Foreskin keratinocyte (primary cell): ENCODE results near the genes TMA7B and SLC25A17.

DNA sequence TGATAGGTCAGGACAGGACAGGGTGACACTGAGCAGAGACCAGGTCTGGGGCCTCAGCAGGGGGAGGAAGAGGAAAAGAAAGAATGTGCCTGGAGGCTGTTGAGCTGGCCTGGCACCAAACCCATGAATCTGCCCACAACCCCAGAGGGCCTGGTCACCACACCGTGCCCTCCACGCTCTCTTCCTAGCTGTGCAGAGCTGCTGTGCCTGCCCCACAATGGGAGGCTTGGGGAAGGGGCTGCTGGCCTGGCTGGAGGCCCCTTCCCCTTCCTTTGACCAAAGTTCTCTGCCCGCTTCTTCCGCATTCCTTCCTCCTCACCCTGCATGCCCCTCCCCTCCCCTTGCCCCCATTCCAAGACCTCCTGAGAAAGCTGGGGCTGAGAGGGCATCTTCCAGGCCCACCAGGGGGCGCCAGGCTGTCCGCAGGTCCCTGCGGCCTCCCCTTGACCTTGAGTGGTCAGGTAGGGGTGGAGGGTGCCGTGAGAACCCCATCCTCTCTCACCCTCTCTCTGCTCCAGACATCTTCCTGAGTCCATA, 11.0 kb upstream of the CACNA1I start:
- RAMPAGE, total RNA, result no peak

- RAMPAGE, total RNA, result no peak
Measured at GRCh38 chr22:39946705-39947921, 13.1 kb upstream of the TMA7B start.

DNA sequence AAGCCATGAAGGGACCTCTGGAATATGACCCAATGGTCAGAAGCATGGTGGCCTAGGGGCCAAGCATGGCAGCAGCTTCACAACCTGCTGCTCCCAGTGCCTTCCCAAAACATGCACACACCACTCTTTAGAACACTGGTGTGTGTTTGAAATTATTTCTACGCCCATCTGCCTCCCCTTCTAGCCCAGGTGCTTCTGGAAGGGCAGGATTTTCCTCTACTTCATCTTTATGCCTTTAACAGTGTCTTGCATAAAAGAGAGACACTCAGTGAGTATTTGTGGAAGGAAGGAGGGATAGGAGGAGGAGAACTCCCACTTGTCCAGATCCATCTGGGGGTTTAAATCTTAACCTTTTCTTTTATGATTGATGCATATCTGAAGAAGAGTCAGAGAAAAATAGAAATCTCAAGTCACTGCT, at the start of gene TMA7B:
Gene TMA7B (plus strand): TSS at position 162 of the 418 bp plus-strand sequence.
- RAMPAGE, total RNA, result no peak

- RAMPAGE, total RNA, result no peak
Measured at GRCh38 chr22:39972267-39973116, 12.3 kb downstream of the TMA7B start.

DNA sequence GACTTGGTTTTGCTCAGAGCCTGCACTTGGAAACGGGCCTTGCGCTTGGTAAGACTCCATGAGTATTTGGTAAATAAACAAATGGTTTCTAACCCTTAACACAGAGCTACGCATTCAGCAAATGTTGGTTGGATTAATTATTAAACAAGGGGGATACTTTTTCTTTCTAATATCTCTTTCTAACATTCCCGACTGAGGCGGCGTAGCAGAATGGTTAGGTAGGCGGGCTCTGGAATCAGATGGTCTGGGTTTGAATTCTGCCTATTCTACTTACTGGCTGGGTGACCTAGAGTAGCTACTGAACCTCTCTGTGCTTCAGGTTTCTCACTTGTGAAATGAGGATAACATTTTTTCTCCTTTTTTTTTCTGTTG, 3.5 kb upstream of the FAM83F start:
- RAMPAGE, total RNA, result no peak

GRCh38 chr22:40022798-40023466, 28.2 kb downstream of the FAM83F start:
- RAMPAGE, total RNA, result no peak

DNA sequence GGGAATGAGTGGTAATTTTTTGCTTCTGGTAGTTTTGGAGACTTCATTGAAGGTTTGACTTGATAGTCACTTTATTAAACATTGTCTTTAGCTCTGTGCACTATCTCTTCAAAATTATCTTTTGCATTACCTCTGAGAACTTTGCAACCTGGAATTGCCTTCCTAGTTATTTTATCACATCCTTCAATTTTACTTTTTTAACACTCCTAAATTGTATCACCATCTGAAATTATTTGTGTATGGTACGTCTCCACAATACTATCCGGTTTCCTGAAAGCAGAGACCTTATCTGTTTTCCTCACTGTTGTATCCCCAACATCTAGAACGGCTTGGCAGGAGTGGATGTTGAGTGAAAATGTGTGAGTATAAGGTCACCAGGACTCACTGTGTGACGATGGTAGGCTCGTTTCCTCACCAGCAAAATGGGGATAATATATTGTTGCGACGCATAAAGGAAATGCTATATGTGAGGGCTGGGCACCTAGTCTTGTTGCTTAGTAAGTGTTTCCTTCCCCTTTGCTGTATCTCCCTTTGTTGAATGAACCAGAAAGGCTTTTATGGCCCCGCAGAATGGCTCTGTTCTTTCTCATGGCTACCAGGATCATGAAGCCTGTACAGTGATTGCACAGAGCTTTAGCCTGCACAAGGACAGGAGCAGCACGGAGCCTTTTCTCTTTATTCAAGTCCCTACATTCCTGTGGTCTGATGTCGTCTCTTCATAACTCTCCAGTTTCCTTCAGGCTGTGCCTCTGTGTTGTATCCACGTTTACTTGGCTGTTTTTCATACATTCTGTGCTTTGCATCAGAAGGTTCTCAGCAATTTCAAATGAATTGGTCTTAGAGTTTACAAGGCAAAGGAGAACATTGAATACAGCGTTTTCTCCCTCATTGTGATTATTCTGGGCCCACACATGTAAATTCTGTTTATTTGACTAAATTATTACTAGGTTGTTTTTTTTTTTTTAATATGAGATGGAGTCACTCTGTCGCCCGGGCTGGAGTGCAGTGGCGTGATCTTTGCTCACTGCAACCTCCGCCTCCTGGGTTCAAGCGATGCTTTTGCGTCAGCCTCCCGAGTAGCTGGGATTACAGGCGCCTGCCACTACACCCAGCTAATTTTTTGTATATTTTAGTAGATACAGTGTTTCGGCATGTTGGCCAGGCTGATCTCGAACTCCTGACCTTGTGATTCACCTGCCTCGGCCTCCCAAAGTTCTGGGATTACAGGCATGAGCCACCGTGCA, 5.4 kb downstream of the TNRC6B start:
- RAMPAGE, total RNA, result no peak

DNA sequence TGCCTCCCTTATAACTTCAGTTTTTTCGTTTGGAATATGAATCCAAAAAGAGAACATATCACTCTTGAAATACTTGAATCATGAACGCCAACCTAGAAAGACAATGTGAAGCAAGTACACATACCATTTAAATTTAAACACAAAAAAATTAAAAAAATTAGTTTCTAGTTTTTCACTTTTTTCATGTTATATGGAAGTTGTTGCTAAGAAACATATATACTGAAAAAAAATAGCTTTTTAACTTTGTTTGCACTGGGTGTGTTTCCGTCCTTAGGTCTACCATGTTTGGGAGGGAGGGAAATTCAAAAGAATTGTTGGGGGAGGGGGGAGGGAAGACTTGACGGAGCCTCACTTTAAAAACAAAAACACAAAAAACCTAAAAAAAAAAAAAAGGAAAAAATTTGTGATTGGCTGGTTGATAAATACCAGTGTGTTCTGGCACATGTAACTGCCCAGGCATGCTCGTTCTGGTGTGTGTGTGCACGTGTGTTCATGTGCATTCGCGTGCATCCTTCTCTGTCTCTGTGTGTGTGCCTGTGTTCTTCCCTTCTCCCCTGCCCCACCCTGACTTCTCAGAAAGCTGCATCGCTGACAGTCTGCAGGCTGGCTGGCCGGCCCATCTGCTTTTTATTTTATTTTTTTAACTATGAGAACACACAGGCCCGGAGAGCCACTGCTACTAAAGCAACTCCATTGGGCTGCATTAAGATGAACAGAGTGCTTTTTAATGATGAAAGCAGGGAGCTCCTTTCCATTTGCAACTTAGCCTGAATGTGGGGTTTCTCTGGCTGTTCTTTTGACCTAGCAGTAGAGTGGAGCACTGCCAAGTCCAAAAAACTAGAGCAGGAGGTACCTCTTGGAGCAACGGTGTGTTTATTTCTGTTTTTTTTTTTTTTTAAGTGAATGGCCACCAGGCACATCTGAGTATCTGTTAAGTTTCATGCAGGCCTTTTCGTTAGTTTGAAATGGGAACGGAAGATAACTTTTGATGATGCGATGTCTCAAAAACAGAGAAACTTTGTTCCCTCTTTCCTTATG, 22.6 kb upstream of the ADSL start:
- RAMPAGE, total RNA, result no peak

DNA sequence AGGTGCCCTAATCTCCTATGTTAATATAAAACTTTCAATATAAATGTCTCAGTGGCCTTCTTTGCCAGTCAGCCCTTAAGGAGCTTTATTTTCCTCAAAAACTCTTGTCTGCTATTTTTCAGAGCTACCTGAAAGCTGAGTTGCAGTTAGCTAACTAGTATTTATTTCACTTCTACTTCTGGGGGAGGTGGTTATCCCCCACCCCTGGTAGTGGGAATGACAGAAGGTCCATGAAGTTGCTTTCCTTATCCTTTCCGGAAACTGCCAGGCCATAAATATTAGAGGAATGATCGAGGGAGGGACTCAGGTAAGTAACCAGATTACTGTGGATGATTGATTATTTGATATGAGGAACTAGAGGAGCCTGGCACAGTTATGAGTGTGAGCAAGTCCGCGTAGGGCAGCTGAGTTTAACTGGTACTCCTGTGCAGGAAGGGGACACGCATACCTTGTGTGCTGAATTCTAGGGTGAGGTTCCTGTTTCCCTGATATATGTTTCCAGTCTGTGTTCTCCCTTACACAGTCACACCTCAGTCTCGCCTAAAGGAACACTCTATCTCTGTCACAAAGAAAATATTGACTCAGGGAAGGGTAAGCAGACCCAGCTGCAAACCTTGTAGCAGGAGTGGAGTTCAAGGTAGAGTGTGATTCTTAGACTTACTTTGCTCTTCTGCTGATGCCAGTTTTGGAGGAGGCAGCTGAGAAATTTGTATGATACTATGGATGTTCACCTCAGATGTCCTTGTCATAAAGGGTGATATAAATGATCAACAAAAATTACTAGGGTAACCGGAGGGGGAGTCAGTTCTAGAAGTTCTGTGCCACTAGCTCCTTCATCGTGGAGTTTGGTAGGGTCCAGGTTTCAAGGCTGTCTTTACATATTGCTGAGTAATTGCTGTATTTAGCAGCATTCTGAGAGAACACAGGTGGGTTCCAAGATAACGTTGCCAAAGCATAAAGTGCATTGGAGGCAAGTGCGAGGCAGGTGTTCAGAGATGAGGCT, 17.4 kb downstream of the SGSM3 start:
- RAMPAGE, total RNA, result no peak

DNA sequence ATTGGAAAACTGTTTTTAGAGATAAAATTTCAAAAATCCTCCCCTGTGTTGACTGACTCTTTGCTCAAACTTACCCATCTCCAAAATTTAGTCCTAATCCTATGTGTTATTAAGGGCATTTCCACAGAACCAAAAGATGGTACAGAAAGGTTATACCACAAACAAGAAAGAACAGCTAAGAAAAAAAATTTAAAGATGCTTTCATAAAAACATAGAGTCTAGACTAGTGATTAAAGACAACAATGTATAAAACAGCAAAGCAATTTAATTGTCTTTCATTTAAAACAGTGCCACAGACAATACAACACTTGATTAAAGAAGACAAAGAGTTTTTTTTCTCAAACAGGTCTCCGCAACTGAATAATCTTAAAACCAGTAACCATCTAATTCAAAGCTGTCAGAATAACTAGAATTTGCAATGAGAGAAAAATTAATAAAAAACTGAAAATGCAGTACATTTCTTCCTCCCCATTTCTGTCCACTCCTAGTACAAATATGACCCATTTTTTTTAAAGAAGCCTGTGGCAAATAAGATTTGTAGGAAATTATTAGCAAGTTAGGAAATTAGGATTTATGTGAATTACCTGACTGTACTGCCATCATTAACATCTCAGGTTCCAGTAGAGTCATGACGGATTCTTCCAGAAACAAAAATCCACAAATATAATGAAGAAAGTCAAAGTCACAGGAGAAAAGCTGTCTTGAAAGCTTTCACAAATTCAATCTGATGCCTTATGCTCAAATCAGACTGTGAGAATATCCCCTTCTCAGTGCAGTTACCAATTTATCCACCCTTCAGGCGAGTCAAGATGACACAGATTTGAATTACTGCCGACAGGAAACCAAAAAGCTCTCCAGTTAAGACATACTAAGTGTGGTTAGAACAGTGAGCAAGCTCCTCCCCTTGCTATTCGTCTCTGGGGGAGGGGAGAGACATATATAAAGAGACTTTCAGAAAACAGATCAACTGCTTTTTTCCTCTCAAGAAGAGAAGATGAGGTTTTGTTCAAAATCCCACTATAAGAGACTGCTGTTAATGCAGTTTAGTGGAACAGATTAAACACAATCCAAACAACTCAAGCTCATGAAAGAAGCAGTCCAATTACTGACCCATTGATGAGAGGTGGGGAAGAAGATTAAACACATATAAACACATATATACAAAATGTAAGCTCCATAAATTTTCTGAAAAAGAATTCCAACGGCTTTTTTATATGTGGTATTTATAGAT, 103.1 kb downstream of the MRTFA start:
- RAMPAGE, total RNA, result no peak

DNA sequence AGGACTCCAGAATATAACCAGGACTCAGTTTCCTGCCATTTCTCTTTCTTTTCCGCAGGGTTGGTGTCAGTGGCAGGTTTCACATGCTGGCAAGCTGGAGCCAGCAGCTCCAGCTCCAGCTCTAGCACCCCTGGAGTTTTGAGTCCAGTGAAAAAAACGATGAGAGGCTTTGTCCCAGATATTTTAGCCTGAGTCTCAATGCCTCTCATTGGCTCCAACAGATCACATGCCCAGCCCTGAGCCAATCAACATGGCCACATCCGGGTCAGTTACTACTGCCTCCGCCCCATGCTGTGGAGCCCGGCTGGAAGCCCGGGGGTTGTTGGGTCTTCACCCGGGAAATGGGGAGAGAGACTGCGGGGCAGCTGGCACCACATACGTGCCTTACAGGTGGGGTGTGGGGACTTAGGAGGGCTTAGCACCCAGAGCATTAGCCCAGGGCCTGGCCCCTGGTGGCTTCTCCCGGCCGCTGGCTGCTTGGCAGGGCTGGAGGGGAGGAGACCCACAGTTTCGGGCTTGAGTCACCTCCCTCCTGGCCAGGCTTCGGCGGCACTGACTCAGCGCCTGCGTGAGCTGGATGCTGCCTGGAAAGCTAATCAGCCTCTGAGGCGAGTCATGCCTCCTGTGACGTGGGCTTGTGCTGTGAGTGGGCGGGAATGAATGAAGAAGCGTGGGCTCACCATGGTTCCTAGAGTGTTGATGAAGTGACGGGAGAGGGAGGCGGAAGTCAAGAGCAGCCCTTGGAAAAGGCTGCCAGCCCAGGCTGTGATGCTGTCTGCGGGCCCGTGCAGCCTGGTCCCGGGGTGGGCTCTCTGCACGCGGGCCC, 15.3 kb upstream of the MRTFA start:
- RAMPAGE, total RNA, result no peak

DNA sequence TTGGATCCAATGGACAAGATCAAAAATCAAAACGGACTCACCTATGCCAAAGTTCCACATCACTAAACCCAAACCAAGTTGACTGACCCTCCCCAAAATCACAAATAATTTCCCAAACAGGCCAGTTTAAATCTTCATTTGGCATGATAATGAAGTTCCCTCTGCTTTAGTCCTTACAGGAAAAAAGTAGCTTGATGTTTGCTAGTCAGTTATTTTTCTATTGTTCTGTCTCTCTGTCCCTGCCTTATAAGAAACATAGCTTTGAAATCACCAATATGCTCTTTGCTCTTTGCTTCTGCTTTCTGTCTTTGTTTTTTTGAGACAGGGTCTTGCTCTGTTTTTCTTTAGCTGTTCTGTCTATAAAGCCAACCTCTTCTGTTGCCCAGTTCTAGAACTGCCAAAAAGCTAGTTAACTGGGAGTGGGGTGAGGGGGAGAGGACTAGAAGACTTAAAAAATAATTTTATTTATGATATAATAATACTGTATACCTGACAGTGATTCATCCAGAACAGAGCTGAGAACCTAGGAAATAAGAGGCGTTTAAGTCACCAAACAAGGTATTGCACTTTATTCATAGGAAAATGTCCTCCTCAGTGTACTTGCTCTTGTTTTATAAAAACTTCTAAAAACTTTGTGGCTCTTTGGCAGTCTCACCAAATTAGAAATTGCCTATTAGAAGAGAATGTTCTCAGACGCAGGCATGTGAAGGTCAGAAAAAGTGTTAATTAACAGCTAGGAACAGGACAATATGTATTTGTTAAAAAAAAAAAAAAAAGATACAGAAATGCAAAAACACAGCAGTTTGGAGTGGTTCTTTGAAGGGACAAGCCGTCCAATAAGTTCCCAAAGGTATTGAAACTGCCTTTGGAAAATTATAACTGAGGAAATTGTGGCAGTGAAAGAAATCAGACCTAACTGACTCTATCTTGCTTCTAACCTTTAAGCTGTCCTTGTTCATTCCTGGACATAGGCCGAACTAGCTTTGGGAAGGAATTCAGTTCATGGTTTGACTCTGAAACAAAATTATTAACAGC, 68.1 kb downstream of the SLC25A17 start:
- RAMPAGE, total RNA, result no peak

DNA sequence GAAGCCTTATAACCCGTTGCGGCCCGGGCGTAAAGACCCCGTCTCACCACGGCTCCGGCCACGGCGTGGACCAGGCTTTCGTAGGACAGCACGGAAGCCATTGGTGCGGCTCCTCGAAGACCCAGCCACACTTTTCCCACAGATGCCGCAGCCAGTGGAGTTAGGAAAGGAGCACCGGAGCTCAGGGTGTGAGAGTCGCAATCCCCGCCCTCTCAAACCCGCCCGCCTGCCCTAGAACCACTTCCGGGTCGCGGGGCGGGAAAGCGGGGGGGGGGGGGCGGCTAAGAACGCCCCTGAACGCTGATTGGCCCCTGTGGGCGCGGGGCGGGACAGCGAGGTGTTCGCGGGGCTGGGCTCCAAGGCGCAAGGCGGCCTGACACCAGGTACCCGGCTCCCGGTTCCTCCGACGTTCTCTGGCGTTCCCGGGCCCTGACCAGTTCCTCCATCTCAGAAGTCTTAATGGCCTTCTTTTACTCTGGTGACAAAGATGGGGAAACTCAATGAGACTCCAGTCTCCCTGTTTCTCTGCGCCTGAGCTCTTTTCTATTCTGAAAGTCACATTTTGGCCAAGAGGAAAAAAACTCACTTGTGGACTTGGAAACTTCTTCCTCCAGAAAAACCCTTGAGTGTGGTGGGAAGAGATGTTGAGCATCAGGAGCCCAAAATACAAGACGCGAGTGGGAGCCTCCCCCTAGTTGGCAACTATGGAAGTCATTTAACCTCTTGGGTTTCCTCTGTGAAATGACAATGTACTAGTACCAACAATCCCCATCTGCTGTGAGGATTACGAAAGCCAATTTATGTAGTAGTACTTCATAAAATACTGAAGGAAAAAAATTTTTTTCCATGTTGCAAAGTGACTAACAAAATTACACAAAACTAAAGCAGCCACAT, at the start of gene SLC25A17:
Gene SLC25A17 (minus strand): TSS at position 199 of the 894 bp plus-strand sequence.
- RAMPAGE, total RNA, result start-site peak on the minus strand centred at position 208 of the sequence, 51 bp wide, 35 and 57 reads in 2 replicates

GRCh38 chr22:41020881-41021454, 69.8 kb downstream of the RBX1 start:
- RAMPAGE, total RNA, result no peak

GRCh38 chr22:41021455-41022449, 70.6 kb downstream of the RBX1 start:
- RAMPAGE, total RNA, result no peak

GRCh38 chr22:41093910-41094660, 1.7 kb downstream of the EP300 start:
- RAMPAGE, total RNA, result no peak

DNA sequence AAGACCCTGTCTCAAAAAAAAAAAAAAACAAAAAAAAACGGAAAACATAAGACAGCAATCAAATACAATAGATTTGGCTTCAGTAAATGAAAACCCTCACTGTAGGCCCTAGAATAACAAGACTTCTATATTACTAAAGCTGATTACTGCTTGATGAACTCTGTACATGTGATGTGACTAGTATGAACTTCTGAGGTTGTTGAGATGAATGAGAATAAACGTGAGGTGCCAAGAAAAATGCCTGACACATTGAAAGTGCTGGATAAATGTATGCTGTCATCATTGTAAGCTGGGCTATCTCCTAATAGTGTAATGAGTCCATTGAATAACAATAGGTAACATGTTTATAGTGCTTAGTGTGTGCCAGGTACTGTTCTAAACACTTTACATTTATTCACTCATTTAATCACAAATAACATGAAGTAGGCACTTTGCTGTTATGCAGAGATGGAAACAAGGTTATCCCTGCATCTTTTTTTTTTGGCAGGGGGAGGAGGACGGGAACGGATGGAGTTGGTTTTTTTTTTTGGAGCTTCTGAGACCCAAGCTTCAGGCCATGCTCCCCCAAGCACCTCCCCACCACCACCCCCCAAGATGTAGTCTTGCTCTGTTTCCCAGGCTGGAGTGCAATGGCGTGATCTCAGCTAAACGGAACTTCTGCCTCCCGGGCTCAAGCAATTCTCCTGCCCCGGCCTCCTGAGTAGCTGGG, 17.0 kb downstream of the EP300 start:
- RAMPAGE, total RNA, result no peak

DNA sequence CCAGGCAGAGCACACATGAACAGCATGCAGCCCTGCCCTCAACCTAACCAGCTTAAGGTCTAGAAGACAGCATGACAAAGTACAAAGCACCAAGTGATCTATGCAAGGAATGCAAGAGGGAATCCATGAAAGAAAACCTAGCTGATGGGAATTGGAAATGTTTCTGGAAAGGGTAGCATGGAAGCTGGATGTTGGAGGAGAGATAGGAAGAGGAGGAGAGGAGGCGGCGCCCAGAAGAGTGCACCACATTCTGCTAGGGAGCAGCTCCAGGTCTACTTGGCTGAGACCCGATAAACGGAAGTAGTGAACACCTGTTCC, 23.7 kb upstream of the L3MBTL2 start:
- RAMPAGE, total RNA, result no peak

DNA sequence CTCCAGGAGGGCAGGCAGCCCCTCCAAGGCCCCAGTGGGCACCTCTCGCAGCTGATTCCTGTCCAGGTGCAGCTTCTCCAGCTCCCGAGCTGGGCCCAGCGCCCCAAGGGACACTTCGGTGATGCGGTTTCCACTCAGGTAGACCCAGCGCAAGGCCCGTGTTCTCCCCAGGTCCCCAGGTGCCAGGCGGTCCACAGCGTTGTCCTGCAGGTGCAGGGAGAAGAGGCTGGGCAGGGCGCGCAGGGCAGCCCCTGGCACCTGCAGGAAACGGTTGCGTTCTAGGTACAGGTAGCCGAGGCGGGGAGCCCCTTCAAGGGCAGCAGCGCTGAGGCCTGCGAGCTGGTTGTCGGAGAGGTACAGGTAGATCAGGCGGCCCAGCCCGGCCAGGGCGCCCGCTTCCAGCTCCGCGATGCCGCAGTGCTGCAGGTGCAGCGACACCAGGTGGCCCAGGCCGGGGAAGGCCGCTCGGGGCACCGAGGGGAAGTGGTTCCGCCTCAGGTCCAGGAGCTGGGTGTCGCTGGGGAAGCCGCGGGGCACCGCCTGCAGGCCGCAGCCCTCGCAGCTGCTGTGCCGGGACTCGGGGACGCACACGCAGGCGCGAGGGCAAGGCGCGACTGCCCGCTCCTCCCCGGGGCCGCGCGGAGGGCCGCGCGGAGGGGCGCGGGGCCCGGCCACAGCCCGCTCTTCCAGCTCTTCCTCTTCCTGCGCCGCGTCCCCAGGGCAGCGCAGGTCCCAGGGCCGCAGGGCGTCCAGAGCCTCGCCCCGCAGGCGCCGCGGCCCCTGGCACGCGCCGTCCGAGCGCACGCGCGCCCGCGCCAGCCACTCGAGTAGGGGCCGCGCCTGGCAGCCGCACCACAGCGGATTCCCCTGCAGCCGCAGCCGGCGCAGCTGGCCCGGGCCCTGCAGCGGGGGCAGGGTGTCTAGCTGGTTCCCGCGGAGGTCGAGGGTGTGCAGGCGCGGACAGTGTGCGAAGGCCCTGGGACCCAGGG, 3.2 kb downstream of the CHADL start:
- RAMPAGE, total RNA, result no peak

GRCh38 chr22:41375017-41375437, 6.7 kb upstream of the TEF start:
- RAMPAGE, total RNA, result no peak